Cardiac atrium fibroblast (primary cell): Measurements from ENCODE around the genes ADGRE3, OR1I1, PGLYRP2 and OR10H5.

GRCh38 chr19:14674784-14675315, at the start of gene ADGRE3:
TSS of gene ADGRE3 (minus strand) at chr19:14674844.
- RAMPAGE, long total RNA: no peak

GRCh38 chr19:14731878-14732224, 42.0 kb downstream of the ZNF333 start:
- RAMPAGE, long total RNA: no peak

DNA sequence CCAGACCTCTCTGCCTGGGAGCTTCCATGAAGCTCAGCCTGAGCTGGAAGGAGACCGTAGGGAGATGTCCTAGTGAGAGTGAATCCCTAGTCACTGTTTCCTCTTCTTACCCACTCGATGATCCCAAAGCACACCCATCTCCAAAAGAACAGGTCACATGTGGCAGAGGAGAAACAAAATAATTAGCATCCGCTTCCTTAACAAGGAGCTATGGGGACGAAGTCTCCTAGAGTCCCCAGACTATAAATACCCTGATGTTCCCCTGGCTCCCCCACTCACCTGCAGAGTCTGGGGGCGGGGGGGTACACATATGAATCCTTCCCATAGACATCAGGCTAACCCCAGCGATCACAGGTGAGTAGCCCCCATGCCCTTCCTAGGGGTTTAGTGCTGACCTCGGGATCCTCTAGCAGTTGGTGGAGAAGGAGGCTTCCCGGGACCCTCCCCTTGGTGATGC, at the start of gene OR1I1:
OR1I1 (plus strand) TSS at position 289 of the 457 bp plus-strand sequence.
- RAMPAGE, long total RNA: no peak

- RAMPAGE, long total RNA: no peak
Observed at GRCh38 chr19:15123629-15124446, 1.7 kb downstream of the ILVBL start.

GRCh38 chr19:15124502-15124907, 1.1 kb downstream of the ILVBL start:
- RAMPAGE, long total RNA: no peak

GRCh38 chr19:15195214-15196569, 5.1 kb downstream of the NOTCH3 start:
- RAMPAGE, long total RNA: no peak

DNA sequence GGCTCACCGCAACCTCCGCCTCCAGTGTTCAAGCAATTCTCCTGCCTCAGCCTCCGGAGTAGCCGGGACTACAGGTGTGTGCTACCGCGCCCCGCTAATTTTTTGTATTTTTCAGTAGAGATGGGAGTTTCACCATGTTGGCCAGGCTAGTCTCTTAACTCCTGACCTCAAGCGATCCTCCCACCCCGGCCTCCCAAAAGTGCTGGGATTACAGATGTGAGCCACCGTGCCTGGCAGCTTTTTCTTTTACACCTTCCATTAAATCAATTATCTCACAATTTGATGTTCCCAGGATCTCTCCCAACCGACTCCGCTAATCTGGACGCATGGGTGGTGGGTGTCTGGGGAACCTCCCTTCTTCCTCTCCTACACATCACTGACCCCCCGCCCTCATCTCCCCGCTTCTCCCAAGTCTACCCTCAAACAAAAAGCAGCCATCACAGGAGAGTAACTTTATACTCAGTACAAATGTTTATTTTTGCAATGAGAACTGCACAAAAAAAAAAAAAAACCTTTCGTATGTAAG, 2.9 kb upstream of the EPHX3 start:
- RAMPAGE, long total RNA: no peak

DNA sequence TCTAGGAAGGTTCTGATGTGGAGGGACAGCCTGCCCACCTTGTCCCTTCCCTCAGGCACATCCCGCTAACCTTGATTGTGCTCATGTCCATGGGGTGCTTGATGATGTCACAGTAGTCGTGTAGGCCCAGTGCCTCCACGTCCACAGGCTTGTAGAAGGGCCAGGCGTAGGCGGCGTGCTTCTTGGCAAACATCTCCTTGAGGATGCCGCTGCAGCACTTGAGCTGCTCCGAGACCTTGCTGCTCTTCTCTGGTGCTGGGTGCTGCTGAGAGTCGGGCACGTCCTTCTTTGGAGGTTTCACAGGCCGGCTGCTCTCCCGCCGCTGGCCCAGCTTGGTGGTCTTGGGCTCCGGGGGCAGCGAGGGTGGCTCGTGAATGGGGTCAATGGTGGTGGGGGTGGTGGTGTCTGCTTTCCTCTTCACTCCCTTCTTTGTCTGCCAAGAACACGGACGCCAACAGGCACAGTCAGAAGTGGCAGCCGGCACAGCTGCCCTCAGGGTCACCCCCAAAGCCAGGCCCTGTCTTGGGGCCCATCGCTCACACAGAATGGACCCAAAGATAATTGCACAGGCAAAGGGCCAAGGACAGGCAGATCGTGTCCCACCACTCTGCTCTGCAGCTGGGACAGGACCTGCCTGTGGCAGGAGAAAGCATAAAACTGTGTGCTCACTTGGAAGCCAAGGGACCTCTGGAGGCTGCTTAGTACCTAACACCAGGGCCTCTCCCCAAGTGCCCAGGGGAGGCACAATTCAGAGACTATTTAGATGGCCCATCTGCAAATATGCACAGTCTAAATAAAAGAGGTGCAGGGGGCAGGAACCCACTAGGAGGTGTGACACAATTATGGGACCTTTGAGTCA, 32.3 kb upstream of the EPHX3 start:
- RAMPAGE, long total RNA: no peak

GRCh38 chr19:15321797-15322230, 10.5 kb downstream of the BRD4 start:
- RAMPAGE, long total RNA: no peak

GRCh38 chr19:15331806-15332389, 441 bp downstream of the BRD4 start:
- RAMPAGE, long total RNA: no peak

- RAMPAGE, long total RNA: no peak
Observed at GRCh38 chr19:15378775-15379557, 621 bp downstream of the AKAP8 start.

DNA sequence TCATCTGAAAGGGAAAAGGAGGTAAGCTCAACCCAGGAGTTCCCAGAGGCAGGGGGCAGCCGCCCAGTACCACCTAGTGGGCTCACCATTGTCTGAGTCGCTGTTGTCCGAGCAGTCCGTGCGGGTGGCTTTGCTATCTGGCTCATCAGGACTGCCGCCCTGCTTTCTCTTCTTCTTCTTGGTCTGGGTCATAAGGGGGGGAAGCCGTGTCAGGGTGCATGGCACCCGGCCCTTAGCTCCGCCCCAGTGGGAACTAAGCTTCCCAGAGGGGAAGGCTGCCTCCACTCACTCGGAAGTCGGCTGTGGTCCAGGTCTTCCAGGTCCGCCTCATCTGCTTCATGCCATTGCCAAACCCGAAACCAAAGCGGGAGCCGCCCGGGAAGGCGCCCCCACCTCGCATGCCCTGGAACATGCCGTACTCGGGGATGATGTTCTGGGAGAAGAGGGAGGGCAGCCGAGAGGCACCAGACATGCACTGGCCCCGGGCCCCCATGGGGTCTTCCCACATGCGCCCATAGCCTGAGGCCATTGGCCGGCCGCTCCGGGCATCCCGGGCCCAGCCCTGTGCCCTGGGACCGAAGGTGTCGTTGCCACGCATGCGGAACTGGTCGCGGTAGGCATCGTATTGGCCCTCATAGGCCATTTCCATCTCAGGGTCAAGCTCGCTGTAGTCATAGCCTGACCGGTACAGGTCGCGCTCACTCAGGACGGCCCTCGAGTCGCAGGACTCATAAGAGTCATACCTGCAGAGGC, 17.8 kb downstream of the AKAP8L start:
- RAMPAGE, long total RNA: no peak

DNA sequence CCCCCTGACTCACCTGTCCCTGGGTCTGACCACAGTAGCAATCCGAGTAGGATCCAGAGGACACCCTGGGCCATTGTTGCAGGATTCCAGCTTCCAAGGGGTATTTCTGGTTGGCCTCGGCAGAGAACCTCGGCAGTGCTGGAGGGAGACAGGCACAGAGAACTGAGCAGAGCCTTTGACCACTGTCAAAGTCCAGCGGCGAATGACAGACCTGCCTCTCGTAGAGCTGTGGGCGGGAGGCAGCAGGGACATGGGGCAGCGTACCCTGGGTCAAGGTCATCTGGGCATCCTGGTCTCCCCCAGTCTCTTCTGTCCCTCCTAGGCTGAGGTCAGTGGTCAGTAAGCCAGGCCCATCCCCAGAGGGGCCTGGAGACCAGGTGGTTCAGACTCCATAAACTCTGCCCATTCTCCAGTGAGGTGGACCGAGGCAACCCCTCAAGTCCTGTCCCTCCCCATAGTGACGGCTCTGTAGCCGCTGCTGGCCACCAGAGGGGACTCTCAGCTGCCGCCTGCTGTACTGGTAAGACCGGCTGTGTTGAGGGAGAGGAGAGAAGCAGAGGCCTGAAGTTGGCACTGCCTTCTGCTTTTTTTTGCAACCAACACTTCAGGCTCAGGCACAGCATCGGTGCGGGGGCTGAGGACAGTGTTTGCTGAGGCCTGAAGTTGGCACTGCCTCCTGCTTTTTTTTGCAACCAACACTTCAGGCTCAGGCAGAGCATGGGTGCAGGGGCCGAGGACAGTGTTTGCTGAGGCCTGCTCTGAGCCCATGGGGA, at the start of gene PGLYRP2:
PGLYRP2 (minus strand) TSS at position 204 of the 773 bp plus-strand sequence.
- RAMPAGE, long total RNA: no peak

DNA sequence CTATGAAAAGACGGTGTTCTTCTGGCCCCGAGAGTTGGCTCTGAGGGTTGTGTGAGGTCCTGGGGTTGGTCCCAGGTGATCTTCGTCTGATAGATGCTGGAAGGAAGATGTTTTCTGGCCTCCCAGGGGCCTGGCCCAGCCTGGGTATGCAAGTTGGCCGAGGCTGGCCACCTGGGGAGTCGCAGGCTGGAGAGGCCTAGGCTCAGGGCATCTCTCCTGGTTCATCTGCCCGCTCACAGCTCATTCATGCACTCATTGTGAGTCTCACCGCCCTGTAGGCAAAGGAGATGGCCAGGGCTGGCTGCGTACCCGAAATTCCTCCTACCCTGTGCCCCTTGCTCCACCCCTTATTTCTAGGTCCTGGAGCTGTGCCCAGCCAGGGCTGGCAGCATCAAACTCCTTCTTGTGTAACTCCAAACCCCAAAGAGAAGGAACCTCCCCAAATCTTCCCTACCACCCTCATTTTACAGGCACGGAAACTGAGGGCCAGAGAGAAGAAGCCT, 846 bp downstream of the CYP4F22 start:
- RAMPAGE, long total RNA: no peak

GRCh38 chr19:15779799-15780367, 7.6 kb upstream of the OR10H5 start:
- RAMPAGE, long total RNA: no peak

DNA sequence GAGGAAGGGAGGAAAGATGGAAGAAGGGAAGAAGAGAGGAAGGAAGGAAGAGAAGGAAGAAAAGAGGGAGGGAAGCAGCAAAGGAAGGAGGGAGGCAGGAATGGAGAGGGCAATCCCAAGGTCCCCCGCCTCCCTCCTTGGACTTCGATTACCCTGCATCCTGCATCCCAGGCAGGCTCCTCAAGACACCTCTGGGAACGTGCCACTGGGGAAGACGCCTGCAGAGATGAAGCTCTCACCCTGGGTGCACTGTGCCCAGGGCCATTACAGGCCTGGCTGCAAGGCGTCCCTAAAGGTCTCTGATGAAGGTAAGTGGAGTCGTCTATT, at the start of gene OR10H5:
OR10H5 (plus strand) TSS at position 253 of the 327 bp plus-strand sequence.
- RAMPAGE, long total RNA: no peak

- RAMPAGE, long total RNA: no peak
Observed at GRCh38 chr19:15828626-15829347, 13.3 kb upstream of the OR10H1 start.

DNA sequence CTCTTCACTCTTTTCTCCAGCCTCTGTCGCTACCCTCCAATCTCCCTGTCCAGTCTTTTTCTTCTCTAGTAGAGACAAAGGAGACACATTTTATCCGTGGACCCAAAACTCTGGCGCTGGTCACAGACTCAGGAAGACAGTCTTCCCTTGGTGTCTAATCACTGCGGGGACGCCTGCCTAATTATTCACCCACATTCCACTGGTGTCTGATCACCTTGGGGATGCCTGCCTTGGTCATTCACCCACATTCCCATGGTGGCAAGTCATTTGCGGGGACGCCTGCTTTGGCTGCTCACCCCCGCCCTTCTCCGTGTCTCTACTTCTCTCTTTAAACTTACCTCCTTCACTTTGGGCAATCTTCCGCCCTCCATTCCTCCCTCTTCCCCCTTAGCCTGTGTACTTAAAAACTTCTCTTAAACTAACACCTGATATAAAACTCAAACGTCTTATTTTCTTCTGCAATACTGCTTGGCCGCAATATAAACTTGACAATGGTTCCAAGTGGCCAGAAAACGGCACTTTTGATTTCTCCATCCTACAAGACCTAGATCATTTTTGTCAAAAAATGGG, 14.0 kb upstream of the OR10H1 start:
- RAMPAGE, long total RNA: no peak

- RAMPAGE, long total RNA: no peak
Observed at GRCh38 chr19:16115502-16116170, 3.9 kb downstream of the RAB8A start.

GRCh38 chr19:16118321-16119136, 6.8 kb downstream of the RAB8A start:
- RAMPAGE, long total RNA: no peak